Endodermal cell (in vitro differentiated cells): Measurements from ENCODE around the genes PFDN4 and DOK5.

- PRO-cap = unidirectional peak, plus-strand start at chr20:54207855; unidirectional peak, plus-strand start at chr20:54207997; bidirectional peak, plus-strand start at chr20:54208098, minus-strand start at chr20:54208102
Observed at GRCh38 chr20:54207480-54208228, at the start of gene PFDN4. Gene PFDN4 (plus strand): TSS chr20:54208087.

GRCh38 chr20:54475417-54476579, at the start of gene DOK5:
Gene DOK5 (plus strand): TSS chr20:54475593.
- PRO-cap = bidirectional peak, plus-strand start at chr20:54475640, minus-strand start at chr20:54475511; bidirectional peak, plus-strand start at chr20:54475808, minus-strand start at chr20:54475681

DNA sequence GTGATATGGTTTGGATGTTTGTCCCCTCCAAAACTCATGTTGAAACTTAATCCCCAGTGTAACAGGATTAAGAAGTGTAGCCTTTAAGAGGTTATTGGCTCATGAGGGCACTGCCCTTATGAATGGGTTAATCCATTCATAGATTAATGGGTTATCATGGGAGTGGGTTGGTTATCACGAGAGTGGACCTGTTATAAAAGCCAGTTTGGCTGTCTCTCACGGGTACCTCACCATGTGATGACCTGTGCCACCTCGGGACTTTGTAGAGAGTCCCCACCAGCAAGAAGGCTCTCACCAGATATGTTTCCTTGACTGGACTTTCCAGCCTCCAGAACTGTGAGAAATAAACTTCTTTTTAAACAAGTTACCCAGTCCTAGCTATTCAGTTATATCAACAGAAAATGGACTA, 211.3 kb downstream of the DOK5 start:
- PRO-cap = no peak

DNA sequence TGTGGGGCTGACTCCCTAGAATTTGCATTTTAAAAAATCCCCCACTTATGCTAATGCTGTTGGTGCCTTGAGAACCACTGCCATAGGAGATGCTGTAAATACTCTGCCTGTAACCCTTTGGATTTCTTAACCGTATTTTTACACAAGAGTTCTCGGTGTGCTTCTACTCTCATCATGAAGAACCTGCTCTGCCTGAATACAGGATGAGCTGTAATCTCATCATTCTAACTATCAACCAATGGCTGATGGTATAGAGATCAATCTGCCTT, 531.6 kb downstream of the DOK5 start:
- PRO-cap = no peak

GRCh38 chr20:56002941-56003400, 2.3 kb downstream of the CBLN4 start:
- PRO-cap = no peak

- PRO-cap = no peak
Observed at GRCh38 chr20:56362623-56363310, 4.0 kb downstream of the FAM210B start.

DNA sequence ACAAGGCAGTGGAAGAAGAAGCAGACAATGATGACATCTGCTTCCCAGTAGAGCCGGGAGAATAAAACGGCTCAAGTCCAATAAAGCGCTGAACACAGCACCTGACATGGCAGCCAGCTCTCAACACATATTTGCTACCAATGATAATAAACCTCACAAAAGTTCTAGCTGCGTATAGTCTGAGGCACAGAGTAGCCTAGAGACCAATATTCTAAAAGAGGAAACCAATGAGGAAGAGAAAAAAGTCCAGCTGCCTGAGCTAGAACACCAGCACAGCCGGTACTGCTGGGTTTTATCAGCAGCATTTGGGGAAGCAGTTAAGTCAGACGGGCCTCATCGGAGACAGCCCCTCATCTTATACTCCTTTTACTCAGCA, 2.5 kb upstream of the RTF2 start:
- PRO-cap = no peak

DNA sequence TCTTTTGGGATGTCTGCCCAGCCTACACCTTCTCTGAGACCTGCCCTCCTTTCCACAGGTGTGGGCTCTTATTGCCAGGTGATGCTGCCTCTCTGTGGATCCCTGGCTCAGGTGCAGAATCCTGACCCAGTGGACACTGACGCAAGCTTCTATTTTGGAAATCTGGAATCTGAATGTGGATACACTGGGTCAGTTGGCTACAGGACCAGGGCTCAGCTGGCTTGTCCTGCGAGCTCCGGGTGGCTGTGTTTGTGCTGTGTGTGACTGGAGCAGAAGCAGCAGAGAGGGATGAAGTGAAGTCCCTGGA, 54.4 kb downstream of the TFAP2C start:
- PRO-cap = no peak

DNA sequence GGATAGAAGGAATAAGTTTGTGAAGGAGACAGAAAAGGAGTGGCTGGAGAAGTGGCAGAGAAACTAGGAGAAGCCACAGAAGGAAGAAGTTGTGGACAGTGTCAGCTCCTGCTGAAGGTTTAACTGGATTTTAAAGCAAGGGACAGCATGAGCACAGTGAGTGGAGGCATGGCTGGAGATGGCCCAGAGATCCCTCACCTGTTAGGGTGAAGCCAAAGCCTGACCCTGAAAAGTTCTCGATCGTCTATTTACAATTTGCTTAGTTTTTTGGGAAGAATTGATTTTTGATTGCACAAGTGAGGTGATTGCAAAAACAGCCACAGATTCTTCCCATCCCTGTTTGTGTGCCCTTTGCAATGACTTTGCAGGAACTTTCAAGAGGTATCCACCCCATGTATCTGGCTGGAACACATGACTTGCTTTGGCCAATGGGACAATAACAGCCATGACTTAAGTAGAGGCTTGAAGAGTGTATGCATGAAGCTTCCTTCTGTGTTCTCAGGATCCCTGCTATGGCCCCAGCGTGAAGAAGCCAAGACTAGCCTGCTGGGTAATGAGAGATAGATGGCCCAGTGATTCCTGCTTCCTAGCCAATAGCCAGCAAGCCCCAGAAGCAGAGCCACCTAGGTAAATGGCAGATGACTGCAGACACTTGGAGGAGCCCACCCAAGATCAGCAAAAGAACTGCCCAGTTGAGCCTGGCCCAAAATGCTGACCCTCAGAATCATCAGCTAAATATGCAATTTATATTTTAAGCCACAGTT, 170.2 kb downstream of the TFAP2C start:
- PRO-cap = no peak

GRCh38 chr20:57043095-57043508, 223.3 kb downstream of the BMP7 start:
- PRO-cap = no peak

DNA sequence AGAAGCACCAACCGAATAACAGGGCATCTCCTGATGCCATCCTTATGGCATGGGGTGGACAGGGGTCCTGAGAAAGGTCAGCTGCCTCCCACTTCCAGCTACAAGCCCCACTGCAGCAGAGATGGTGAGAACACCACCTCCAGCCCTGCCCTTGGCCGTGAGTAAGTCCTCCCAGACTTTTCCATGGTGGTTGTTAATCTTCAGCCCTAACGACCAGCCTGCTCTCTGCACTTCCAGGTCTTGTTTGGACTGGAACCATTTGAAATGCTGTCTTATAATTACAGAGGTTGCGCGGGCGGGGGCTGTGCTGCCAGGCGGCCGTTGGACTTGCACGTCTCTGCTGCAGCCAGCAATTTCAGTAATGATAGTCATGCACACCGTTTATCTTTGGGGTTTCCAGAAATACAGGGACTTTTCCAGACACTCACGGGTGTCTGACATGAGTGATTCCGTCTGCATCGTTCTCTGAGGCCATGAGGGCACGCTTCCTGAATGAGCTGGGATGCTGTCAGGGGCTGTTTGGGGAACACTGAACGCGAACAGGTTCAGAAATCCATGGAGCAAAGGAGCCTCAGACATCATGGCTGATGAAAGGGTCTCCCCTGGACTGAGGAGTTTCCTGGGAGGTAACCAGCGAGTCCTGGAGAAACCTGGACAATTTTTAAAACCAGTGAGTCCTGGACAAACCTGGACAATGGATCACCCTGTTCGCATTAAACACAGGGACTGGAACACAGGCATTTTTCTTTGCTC, 118.1 kb downstream of the BMP7 start:
- PRO-cap = no peak

DNA sequence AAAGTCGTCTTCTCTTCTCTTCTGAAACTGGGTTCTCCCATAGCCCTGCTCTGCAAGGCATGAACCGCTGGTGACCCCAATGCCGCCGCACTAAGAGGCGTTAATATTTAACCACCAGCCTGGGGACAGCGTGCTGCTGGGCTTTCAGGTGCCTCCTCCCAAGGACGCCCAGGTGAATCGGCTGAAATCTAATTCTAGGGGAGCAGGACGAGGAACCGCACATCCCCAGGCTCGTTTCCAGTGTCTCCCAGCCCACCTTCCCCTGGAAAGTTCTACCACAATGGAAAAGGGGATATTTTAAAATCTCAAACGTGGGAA, 56.4 kb downstream of the BMP7 start:
- PRO-cap = no peak

- PRO-cap = no peak
Observed at GRCh38 chr20:57384301-57384843, 6.8 kb upstream of the RBM38 start.

- PRO-cap = unidirectional peak, minus-strand start at chr20:57391888
Observed at GRCh38 chr20:57391783-57392254, 623 bp downstream of the RBM38 start.

- PRO-cap = no peak
Observed at GRCh38 chr20:57392255-57393471, 1.5 kb downstream of the RBM38 start.

DNA sequence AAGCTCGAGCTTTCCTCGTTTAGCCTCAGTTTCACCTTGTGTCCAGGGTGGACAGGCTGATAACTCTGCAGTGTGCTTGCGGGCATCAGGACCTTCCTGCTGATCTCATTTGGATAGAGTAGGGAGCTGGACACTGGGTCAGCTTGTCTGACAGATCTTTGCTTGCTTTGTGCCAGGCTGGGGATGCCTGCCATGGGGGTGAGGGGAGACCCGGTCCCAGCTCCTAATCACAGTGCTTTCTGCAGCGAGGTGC, 7.6 kb downstream of the RBM38 start:
- PRO-cap = no peak

- PRO-cap = no peak
Observed at GRCh38 chr20:57433363-57434117, 42.3 kb downstream of the RBM38 start.

DNA sequence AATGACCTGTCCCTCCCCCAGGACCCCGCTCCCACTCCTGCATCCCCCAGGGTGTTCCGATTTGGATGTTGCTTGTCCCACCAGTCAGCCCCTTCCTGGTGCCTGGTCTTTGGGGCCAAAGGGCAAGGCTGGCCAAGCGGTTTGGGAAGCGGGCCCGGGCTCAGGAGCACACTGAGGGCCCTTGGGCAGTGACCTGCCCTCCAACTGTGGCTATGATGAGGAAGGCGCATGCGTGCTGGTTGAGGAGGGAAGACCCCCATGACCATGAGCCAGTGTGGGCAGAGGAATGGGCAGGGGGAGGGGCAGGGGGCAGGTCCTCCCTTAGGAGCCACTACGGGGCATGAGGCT, 50.4 kb downstream of the RBM38 start:
- PRO-cap = no peak

DNA sequence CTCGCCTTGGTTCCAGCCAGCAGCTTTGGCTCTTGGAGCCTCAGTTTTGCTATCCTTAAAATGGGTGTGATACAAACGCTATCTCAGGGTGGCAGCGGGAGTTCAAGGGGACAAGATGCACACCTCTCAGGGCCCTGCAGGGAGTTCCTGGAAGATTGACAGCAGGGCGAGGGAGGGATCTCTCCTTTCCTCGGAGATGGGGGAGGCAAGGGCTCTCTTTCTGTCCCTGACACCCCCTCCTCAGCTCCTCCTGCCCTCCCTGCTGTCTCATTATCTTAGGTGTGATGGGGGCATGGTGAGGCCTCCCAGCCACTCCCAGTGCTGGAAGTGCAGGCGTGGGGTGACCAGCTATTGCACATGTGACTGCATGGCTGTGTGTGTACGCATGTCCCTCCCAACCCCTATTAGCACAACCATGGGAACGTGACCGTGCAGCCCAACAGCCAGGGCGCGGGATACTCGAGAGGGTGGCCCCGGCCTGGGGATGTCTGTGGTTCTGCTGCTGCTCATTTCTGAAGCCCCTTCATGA, 50.8 kb downstream of the RBM38 start:
- PRO-cap = no peak

- PRO-cap = no peak
Observed at GRCh38 chr20:57482987-57483602, 41.8 kb downstream of the CTCFL start.